WTC11 (cell line): Measurements from ENCODE around the gene TRAF5.

- PRO-cap, result no peak
These were observed 185.0 kb upstream of the CAMK1G start for GRCh38 chr1:209398285-209399197.

GRCh38 chr1:209429910-209430548, 153.5 kb upstream of the CAMK1G start:
- PRO-cap, result no peak

DNA sequence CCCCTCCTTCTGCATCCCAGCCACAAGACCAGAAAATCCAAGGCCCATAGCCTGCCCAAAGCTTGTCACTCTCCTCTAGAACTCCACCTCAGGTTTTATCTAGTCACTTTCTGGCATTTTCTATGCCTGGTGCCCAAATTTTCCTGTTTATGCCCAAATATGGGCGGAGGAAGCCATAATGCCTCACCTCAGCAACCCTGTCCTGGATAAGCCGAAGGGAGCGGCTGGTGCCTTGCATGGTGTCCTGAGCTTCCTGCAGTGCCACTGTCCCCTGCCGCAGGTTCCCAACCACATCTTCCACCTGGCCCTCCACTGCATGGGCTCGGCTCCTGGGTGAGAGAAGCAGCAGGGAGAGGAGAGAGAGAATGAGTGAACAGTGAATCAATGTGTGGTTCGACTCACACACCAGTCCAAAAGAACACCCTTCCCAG, 34.2 kb downstream of the CAMK1G start:
- PRO-cap, result no peak

GRCh38 chr1:209618442-209618722, 33.8 kb downstream of the LAMB3 start:
- PRO-cap, result no peak

DNA sequence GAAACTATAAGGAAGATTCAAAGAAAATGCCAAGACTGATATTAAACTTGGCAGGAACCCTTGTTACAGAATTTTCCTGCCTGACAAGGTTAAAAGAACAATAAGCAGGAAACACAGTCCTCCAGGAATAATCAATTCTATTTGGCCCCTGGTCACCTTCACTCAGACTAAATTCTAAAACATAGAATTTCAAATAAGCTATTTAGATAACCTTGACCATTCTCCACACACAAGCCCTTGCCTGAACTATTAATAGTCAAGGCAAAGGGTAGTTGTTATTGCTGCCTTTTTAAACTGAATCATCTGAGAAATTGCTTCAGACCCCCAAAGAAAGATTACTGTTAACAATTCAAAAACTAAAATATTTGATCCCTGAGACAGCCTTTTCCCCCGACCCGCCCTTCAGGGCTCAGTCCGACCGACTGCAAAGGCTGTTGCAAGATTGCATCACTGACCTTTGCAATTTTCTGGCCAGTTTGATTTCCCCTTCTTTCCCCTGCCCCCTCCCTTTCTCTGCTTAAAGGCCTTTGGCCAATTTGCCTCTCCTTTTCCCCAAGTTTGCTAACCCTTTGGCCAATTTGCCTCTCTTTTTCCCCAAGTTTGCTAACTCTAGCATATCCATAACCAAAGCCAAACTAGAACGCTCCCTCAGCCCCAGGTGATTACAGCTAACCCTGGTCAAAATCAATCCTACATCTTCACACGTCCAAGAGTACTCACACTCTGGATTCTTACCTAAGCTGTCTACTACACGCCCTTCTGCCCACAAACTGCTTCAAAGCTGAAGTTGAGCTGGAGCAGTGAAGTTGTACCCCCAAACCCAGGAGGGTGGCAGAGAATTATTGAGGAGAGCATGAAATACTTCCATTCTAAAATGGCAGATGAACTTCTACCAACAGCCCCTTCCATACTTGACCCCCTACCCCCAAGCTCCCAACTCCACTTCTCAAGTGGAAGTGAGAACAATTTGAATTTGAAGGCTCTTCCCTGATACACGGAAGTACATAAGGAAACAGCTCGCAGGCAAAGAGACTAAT, 1.3 kb upstream of the G0S2 start:
- PRO-cap, result no peak

DNA sequence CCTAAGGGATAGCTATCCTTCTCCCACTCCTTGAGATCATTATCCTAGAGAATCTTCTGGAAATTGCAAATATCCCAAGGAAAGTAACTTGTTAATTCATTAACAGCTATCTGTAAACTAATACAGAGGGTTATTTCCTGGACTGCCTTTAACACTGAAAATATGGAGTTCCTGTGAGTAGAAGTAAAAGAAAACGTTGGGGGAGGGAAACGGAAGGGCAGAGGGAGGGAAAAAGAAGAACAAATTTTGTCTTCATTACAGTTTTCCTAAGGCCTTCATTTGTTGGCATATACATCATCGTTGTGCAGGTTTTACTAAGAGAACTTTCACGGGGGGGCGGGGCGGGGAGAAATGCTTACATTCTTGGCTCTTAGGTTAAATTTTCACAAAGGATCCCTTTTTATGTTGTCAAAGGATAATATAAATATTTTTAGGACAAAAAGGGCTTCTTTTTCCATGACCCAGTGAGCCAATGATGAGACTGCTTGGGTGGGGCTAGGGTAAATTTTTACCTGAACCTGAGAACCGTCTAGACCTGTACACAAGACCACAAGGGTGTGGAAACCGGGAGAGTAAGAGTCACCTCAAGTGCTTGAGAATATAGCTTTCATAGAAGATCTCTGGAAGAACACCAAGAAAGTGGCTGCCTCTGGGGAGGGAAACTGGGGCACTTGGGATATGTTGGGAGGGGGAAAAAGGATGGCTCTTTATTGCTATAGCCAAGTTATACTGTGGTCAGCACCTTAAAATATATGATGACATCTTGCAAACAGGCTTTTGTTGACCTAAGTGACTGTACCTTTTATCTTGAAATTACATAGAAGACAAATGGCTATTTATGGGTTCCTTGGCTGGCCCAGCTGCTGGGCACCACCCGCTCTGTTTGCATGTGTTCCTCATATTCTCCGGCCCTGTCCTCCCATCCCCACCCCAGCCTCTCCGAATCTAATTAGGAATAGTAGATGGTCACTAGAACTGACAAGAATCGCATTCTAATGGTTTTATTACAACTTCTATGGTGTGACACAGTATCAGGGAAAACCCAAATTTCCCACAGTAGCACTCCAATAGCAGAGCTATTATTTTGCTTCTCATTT, 2.0 kb upstream of the UTP25 start:
- PRO-cap, result no peak

GRCh38 chr1:210252559-210253239, 20.1 kb downstream of the SERTAD4 start:
- PRO-cap, result no peak

DNA sequence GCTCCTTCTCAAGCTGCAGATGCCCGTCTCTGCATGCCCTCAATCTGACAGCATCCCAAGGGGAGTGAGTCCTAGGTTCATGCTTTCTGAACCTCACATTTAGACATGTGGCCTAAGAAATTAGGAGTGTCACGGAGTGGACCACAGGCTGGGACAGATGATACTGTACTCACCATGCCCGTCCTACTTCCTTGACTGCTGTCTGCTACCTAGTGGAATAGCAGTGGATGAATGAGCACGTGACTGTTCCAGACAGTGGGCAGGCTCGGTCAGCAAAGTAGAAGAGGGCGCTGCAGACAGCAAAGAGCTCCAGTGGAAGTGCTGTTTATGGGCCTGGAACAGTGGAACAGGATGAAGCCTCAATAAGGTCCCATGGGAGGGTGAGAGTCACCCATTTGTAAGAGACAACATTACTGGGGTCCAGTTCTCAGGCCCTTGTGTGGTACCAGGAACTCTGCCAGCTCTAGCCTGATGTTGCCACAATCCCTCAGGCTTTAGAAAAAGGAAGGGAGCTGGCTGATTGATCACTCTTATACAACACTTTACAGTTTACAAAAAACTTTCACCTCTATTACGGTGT, 25.4 kb downstream of the SERTAD4 start:
- PRO-cap, result no peak

GRCh38 chr1:211228912-211229345, 30.2 kb upstream of the RCOR3 start:
- PRO-cap, result no peak

GRCh38 chr1:211271165-211271922, 12.2 kb downstream of the RCOR3 start:
- PRO-cap, result no peak

DNA sequence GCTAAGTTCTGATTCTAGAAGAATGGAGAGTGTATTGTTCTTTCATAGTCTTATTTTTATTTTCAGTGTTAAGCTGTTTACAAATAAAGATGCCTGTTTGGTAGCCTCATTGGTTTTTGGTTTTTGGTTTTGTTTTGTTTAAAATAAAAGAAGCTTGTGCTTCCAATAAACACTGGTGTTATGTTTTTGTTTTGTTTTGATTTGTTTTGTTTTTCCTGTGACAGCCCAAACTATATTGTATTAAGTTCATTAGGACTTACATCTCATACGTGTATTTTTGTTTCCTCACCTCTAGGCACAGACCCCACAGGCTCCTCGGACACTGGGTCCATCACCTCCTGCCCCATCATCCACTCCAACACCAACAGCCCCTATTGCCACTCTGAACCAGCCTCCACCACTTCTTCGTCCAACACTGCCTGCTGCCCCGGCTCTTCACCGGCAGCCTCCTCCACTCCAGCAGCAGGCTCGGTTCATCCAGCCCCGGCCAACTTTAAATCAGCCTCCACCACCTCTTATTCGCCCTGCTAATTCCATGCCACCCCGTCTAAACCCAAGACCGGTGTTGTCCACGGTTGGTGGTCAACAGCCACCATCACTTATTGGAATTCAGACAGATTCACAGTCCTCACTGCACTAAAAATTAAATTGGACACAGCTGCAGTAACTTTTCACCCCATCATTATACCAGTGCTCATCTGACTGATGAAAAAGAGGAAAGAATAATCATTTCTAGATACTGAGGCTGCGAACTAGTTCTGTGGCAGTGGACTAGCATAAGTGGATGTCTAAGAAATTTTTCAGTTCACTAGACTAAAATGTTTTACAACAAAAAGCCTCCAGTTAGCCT, 13.3 kb upstream of the TRAF5 start:
- PRO-cap, result no peak

GRCh38 chr1:211326176-211327128, at the start of gene TRAF5:
Gene TRAF5 (plus strand): TSS chr1:211326833.
- PRO-cap, result bidirectional peak, plus-strand start at chr1:211326833, minus-strand start at chr1:211326745

DNA sequence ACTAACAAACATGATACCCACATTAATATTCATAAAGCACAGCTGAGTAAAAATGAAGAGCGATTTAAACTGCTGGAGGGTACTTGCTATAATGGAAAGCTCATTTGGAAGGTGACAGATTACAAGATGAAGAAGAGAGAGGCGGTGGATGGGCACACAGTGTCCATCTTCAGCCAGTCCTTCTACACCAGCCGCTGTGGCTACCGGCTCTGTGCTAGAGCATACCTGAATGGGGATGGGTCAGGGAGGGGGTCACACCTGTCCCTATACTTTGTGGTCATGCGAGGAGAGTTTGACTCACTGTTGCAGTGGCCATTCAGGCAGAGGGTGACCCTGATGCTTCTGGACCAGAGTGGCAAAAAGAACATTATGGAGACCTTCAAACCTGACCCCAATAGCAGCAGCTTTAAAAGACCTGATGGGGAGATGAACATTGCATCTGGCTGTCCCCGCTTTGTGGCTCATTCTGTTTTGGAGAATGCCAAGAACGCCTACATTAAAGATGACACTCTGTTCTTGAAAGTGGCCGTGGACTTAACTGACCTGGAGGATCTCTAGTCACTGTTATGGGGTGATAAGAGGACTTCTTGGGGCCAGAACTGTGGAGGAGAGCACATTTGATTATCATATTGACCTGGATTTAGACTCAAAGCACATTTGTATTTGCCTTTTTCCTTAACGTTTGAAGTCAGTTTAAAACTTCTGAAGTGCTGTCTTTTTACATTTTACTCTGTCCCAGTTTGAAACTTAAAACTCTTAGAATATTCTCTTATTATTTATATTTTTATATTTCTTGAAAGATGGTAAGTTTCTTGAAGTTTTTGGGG, 45.7 kb downstream of the TRAF5 start:
- PRO-cap, result no peak

GRCh38 chr1:211573821-211574725, 4.9 kb downstream of the SLC30A1 start:
- PRO-cap, result no peak

- PRO-cap, result no peak
These were observed 4.2 kb downstream of the SLC30A1 start for GRCh38 chr1:211574726-211575249.

GRCh38 chr1:211575250-211576510, 3.3 kb downstream of the SLC30A1 start:
- PRO-cap, result no peak

DNA sequence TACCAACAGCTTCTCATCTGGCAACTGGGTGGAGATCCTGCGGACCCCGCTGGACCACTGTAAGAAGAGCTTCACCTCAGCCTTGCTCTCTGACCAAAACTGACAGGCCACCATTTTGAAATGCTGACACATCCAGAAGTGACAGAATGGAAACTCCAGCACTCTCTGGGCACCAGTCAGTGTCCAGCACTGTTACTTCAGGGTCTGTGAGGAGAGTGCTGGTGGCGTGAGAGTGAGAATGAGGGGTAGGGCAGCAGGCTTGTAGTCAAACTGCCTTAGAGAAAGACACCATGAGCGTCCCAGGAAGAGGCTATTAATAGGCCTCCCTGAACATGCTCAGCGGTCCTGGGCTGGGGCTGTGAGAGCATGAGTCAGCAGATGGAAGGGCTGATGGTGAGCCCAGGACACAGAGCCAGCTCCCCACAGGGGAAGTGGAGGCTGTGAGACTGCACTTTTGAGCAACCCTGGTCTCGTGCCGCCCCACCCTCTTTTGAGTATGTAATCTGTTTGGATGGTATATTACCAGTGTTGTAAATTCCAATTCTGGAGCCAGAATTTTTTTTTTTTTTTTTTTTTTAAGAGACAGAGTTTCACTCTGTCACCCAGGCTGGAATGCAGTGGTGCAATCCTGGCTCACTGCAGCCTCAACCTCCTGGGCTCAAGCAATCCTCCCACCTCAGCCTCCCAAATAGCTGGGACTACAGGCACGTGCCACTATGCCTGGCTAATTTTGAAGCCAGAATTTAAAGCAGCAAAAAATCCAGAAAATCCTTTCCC, 34.4 kb upstream of the SLC30A1 start:
- PRO-cap, result no peak

DNA sequence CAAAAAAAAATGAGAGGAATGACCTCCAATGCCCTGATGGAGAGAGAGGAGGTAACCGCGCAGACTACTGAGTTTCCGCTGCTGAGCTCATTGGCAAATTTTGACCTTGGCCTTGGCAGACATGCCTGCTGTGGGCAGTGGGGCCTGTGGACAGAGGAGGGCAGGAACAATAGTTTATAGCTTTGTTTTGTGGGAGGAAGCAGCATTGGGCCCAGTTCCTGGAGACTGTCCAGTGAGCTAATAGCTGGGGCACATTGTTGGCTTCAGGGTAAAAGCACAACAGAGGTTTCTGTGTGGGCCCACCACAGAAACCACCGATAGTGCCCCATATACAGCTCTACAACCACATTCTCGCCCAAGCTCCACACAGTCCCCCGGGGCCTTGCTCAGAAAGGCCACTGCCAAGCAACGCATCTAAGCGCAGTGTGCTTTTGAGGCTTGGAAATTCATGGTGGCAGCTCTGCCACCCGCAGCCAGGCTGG, 43.3 kb downstream of the NEK2 start:
- PRO-cap, result no peak

GRCh38 chr1:211740300-211740527, 64.8 kb upstream of the NEK2 start:
- PRO-cap, result no peak

DNA sequence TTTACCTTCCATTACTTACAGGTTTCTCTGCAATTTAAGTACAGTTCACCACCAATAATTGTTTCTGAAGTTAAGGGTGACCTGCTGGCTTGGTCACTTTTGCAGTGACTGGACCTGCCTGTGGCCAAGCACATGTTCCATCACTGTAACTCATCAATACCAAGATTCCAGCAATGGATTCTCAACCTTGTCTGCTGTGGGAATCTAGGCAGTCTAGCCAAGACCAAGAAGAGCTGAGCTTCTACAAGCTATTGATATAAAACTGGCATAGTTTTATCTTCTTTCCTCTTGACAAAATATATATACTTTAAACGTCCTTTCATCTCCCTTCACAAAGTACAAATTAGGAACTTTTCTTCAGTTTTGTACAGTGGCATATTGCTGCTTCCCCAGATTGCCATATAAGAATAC, 71.4 kb upstream of the NEK2 start:
- PRO-cap, result no peak